Heart (tissue), 3 donors: ENCODE data around the gene RPL21.

DNA sequence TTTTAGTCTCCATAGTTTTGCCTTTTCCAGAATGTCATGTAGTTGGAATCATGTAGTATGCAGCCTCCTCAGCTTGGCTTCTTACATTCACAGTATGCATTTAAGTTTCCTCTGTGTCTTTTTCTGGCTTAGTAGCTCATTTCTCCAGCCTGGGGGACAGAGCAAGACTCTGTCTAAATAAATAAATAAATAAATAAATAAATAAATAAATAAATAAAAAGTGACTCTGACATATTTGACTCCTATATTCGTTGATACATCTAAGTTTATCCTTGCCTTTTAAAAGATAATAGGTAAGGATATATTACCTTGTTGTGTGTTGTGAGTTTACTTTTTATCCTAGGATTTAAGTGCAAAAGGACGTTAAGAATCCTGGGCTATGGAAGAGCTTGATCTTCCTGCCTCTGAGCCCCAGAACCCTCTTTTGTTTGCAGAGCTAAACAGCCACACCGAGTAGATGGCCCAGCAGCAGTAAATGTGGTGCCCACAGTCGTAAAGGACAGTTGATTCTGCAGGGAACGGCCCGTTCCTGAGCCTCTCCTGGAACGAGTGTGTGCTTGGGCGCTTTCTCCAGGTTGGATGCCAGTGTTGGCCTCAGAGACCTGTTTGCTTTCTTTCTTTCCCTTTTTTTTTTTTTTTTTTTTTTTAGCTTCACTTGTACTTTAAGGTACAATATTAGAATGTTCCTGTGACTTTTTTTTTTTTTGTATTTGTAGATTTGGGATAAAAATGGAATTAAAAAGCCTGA lies 41.6 kb downstream of the SPATA13 start:
- RAMPAGE, long total RNA, 2 experiments = no peak in any of the 2 experiments

GRCh38 chr13:24223770-24224295 lies 63.3 kb downstream of the SPATA13 start:
- RAMPAGE, long total RNA, 2 experiments = no peak in any of the 2 experiments

- RAMPAGE, long total RNA, 2 experiments = no peak in any of the 2 experiments
These were observed 67.4 kb upstream of the C1QTNF9 start for GRCh38 chr13:24241853-24242578.

- RAMPAGE, long total RNA, 2 experiments = no peak in any of the 2 experiments
These were observed 36.7 kb upstream of the C1QTNF9 start for GRCh38 chr13:24272549-24273283.

GRCh38 chr13:24288369-24288735 lies 21.0 kb upstream of the C1QTNF9 start:
- RAMPAGE, long total RNA, 2 experiments = no peak in any of the 2 experiments

- RAMPAGE, long total RNA, 2 experiments = no peak in any of the 2 experiments
These were observed 43.1 kb downstream of the PARP4 start for GRCh38 chr13:24469456-24469870.

GRCh38 chr13:24685678-24685877 lies 5.4 kb downstream of the ATP12A start:
- RAMPAGE, long total RNA, 2 experiments = no peak in any of the 2 experiments

DNA sequence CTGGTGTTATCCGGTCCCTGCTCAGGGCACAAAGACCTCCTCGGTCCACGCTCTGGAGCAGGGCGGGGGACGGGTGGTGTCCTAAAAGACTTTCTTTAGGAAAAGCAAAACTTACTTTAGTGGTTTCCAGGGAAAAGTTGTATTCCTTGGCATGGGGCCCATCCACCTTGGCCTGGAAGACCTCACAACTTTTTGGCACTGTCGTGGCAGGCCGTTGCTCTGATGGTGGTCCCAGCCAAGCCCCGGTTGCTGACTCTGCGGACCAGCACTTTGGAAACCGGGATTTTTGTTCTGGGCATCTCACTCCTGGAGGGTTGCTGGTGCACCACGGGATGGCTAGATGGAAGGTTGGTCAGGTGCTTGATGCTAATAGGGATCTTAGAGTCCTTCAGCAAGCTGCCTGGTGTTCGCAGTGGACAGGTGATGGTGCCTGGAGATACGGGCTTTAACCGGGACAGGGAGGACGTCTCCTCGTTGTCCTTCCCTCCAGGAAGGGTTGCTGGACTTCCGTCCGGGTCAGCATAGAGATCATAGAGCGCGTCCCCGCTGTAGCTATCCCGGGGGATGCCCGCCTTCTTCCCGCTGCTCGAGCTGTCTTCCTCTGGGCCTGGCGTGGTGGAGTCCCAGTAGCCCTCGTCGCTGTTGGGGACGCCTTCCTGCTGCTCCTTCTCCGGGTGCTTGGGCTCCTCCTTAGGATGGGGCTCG lies 2.5 kb downstream of the AMER2 start:
- RAMPAGE, long total RNA, 2 experiments = no peak in any of the 2 experiments

GRCh38 chr13:25288846-25289485 lies 1.7 kb upstream of the MTMR6 start:
- RAMPAGE, long total RNA, 2 experiments = no peak in any of the 2 experiments

DNA sequence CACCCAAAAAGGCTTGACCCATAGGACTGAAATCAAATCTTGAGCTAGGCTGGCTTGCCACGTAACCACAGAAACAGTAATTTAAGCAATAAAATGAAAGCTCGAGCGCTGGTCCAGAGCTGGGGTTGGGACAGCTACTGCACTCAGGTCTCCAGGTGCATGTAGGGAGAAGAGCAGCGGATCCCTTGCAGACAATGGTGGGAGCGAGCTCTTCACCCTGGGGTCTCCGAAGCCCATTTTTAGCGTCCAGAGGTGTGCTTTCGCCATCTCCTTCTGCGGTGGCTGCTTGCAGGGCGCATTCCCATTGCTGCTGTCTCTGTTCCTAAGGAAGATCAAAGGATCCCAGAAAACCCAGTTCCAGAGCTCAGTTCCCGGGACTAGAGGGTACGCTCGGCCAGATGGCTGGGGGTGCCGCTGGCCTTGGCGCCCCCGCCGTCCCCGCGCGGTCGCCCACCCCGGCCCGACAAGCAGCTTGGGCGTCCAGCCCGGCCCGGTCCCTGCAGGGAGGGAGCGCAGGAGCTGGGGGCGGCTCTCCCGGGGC lies 96.5 kb downstream of the ATP8A2 start:
- RAMPAGE, long total RNA, 2 experiments = no peak in any of the 2 experiments

DNA sequence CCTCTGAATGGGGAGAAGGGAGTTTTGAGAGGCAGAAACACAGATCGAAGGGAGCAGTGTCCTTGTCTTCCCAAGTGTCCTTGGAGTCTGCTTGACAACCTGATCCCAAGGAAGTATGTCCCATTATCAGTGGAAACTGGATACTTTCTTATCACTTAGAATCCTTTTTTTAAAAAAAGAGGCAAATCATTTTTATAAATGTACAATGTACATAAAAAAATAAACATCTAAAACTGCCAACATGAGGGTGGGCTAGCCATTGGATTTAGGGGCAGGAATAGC lies 195.5 kb upstream of the GPR12 start:
- RAMPAGE, long total RNA, 2 experiments = no peak in any of the 2 experiments

- RAMPAGE, long total RNA, 2 experiments = no peak in any of the 2 experiments
These were observed 196.1 kb upstream of the GPR12 start for GRCh38 chr13:26956458-26957232.

- RAMPAGE, long total RNA, 2 experiments = no peak in any of the 2 experiments
These were observed 81.8 kb downstream of the USP12 start for GRCh38 chr13:27089660-27090383.

DNA sequence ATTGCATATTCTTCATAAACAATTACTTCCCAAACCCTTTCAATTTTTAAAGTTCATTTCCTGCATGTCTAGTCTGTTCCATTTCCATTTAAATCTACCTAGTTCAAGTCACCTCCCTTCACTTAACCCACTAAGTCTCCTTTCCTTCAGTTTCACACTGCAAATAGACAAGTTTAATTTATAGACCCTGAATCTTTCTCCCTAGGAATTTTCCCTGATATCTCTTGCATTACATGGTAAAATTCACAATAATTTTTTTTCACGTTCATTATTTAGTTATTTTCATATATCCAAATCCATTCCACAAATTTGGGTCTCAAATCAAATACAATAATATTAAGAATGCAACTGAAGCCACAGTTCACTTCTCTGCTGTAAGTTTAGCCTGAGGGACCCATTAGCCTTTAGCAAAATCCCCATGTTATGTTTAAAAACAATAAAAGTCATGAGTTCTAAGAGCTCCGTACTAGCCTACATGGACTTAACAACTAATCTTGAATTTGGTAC lies 72.1 kb downstream of the USP12 start:
- RAMPAGE, long total RNA, 2 experiments = no peak in any of the 2 experiments

DNA sequence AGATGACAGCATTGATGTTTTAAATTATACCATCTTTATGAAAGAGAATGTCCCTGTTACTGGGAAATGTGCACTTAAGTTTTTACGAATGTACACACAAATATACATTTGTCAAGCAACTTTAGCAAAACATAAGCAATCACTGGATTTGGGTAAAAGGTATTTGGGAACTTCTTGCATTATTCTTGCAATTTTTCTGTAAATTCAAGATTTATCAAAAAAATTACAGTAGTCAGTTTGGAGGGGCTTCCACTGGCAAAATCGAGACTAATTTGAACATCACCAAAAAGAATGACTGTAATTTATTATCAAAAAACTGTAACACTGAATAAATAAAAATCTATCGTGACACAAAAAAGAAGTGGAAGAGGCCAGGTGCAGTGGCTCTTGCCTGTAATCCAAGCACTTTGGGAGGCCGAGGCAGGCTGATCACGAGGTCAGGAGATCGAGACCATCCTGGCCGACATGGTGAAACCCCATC lies 29.1 kb downstream of the USP12 start:
- RAMPAGE, long total RNA, 2 experiments = no peak in any of the 2 experiments

- RAMPAGE, long total RNA, 2 experiments = start-site peak on the plus strand in 2 of 2 experiments, at chr13:27251553-27251585 at its widest, 8,477 to 14,252 reads per replicate; start-site peak on the minus strand in 2 of 2 experiments, at chr13:27251223-27251294 at its widest, 17 to 99 reads per replicate
These were observed at the start of gene RPL21 for GRCh38 chr13:27251154-27252073. TSS of gene RPL21 (plus strand) at chr13:27251558.

GRCh38 chr13:27298795-27299050 lies 28.1 kb downstream of the RASL11A start:
- RAMPAGE, long total RNA, 2 experiments = no peak in any of the 2 experiments

DNA sequence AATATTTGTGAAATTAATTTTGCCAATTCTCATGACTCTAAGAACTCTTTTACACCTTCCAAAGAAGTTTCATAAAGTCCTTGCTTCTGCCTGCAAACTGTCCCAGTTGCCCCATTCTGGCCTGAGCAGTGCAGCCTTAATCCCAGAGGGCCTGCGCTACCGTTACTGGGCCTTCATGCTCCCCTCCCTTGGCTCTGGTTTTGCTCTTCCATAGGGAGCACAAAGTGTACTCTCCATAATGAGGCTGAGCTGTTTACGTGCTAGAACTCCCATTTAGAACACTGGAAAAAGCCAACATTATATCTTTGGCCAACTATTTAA lies 2.1 kb downstream of the MTIF3 start:
- RAMPAGE, long total RNA, 2 experiments = no peak in any of the 2 experiments

- RAMPAGE, long total RNA, 2 experiments = no peak in any of the 2 experiments
These were observed 27.0 kb upstream of the MTIF3 start for GRCh38 chr13:27477251-27477864.

GRCh38 chr13:27559824-27560137 lies 60.5 kb downstream of the LNX2 start:
- RAMPAGE, long total RNA, 2 experiments = no peak in any of the 2 experiments